Paraaortic lymph node (tissue), 1 donor: ENCODE measurements around the gene LCT.

DNA sequence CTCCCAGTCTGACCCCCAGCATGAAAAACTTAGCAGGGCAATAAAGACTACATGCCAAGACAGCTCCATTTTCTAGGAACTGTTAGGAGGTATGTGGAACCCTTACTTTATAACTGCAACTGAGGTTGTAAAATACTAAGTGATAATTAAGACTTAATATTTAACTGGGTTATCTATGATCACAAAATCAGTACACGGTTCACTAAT lies at the start of gene LCT:
Gene LCT, minus strand, starts transcription at position 84 of the 207 bp plus-strand sequence.
- PRO-cap = no peak

- PRO-cap = no peak
These were observed 13.0 kb downstream of the MCM6 start for GRCh38 chr2:135863315-135863621.

GRCh38 chr2:135962248-135962477 lies 23.3 kb downstream of the DARS1 start:
- PRO-cap = no peak

- PRO-cap = bidirectional peak, plus-strand start at chr2:136124998, minus-strand start at chr2:136124941; unidirectional peak, plus-strand start at chr2:136125352
These were observed 7.0 kb upstream of the CXCR4 start for GRCh38 chr2:136124676-136125611.

DNA sequence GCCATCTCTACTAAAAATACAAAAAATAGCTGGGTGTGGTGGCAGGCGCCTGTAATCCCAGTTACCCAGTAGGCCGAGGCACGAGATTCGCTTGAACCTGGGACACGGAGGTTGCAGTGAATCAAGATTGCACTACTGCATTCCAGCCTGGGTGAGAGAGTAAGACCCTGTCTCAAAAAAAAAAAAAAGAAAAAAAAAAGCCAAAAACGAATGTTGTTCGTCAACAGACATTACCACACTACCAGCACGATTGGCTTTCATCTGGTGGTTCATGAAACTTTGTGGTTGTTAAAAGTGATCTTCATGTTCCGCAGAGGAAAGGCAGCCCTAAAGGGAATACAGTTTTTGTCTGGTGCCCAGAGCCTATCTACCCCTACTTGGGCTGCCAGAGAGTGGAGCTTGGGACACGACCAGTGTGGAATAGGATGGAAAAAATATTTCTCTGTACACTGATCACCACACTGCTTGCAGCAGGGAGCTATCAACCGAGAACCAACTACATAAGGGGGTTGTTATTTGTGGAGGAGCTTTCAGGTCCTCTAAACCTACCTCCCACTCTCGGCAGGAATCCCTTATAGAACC lies 13.6 kb upstream of the CXCR4 start:
- PRO-cap = bidirectional peak, plus-strand start at position 341 of the sequence, minus-strand start at position 137 of the sequence

GRCh38 chr2:136212707-136213662 lies 95.0 kb upstream of the CXCR4 start:
- PRO-cap = bidirectional peak, plus-strand start at chr2:136212976, minus-strand start at chr2:136212952; unidirectional peak, minus-strand start at chr2:136213023; bidirectional peak, plus-strand start at chr2:136213371, minus-strand start at chr2:136213257

DNA sequence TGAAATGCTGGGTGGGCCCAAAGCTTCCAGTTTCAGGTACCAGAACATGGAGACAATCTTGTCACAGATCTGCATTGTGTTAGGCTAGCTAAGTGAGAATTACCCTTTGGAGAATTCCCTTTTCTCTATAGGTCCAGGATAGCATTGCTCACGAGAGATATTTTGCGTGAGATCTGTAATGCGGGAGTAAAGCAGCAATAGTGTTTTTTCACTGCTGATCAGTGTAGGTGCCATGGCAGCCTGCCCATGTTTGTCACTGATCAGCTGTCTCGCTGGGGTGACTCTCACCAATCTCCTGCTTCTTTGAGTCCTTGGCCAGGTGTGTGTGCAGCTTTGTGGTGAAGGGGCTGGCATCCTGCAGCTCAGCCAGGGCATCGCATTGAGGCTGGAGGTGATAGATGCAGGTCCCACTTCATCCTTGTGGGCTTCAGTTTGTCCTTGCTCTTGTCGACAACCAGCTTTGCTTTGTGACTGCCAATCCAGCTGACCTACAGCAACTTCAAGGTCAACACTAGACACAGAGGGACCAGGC lies 258.2 kb upstream of the CXCR4 start:
- PRO-cap = no peak

DNA sequence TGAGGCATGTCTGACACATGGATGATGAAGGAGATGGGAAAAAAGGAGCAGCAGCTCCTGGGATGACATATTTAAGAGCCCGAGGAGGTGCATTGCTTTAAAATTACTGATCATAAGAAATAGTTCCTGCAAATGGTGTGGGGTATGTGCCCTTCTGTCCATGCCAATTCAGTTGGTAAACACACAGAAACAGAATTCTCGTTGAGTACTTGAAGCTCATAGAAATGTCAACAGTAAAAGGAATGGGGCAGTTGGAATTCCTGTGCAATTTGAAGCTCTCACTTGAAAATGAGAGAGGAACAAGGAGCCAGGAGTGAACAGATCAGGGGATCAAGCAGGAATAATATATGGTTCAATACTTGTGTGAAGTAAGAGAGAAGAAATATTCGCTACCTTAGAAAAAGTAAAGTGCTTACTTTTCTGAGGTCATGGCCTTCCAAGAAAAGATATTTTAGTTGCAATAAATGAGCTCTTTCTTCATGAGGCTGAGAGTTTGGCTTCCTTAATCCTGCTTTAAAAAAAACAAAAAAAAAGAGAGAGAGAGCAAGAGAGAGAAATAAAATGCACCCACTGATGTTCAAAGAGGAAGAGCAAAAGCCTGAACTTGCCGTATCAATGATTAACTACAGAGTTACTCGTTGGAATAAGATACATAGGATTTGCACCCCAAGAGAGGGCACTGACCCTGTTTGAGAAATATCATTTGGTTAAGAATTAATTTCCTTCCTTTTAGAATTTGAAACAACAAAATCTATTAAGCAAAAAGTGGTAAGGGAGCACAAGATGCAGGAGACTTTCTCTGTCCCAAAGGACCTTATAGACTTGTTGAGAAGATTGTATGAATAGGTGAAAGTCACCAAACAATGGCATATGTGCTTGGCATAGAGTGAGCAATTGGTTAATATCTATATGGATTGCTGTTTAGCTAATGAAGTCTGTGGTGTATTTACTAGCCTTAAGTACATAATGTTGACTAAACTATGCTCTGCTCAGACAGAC lies 21.7 kb upstream of the HNMT start:
- PRO-cap = no peak

DNA sequence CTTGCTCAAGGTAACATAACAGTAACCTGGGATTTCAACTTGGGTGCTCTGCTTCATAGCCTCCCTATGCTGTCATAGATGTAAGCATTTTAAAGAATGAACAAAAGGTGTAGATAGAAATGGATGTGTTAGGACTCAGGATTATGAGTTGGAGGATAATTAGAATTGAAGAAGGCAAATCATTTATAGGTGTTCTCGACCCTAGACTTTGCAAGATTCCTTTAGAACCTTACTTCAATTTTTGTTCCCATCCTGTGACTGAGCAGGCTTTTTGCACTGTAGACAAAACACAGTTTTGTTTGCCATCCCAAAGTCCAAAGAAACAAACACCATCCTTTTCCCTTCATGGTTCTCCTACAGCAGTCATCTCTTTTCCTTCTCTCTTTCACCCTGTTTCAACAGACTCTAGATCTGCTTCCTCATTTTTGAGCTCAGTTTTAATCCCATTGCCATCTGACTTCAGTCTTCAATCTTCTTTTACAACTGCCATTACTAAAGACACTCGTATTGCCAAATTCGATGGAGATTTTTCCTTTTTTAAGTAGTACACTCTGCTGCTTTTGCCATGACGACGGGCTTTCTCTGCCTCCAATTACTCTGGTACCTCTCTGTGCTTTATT lies 4.4 kb downstream of the HNMT start:
- PRO-cap = no peak

DNA sequence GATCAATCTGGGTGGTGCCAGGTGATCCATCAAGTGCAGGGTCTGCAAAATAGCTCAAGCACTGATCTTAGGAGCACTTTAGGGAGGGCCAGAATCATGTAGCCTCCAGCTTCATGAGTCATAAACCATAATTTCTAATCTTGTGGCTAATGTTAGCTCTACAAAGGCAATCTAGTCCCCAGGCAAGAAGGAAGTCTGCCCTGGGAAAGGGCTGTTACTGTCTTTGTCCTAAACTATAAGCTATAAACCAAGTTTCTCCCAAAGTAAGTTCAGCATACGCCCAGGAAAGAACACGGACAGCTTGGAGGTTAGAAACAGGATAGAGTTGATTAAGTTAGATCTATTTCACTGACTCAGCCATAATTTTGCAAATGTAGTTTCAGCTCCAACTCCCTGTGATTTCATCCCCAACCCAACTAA lies 227.0 kb upstream of the SPOPL start:
- PRO-cap = no peak

DNA sequence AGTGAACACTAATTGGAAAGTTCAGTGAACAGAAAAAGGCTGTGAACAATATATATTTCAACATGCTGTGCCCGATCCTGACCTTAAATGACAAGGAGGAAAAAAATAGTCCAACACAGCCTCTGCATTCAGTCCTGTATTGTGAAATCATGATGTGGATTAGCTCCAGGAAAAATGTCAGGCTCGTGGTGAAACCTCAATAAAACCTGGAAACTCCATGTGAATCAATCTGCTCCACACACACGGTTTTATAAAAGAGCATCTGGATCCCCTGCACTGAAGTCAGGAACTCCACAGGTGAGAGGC lies 145.4 kb upstream of the SPOPL start:
- PRO-cap = no peak

- PRO-cap = no peak
These were observed 106.1 kb upstream of the SPOPL start for GRCh38 chr2:138395418-138395852.

- PRO-cap = no peak
These were observed 105.7 kb upstream of the SPOPL start for GRCh38 chr2:138395853-138396225.

DNA sequence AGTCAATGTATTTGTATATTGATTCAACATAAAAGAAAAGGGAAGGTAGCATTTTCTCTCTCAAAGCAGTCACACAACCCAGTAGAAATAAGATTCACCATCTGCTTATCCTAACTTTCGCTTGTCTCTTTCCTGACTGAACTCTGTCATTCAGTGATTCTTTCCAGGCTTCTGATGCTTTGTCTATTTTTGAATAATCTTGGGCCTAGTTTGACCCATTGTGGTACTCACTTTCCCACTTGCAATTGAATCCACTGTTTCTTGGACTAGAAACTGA lies 1.2 kb downstream of the SPOPL start:
- PRO-cap = no peak

- PRO-cap = no peak
These were observed 83.2 kb downstream of the SPOPL start for GRCh38 chr2:138584701-138585239.

DNA sequence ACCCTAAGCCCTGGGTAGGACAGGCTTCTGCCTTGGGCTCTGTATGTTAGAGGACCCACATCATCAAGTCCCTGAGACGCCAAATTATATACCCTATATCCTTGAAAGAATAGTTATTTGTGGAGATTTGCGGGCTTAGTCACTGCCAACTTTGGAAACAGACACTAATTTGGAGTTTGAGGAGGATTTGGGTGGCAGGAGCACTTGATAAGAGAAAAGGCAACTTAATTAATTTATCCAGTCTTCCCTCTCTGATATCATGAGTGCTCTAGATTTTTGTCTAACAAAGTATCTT lies 97.4 kb downstream of the SPOPL start:
- PRO-cap = no peak

GRCh38 chr2:139697579-139697937 lies 917.4 kb upstream of the NXPH2 start:
- PRO-cap = no peak

DNA sequence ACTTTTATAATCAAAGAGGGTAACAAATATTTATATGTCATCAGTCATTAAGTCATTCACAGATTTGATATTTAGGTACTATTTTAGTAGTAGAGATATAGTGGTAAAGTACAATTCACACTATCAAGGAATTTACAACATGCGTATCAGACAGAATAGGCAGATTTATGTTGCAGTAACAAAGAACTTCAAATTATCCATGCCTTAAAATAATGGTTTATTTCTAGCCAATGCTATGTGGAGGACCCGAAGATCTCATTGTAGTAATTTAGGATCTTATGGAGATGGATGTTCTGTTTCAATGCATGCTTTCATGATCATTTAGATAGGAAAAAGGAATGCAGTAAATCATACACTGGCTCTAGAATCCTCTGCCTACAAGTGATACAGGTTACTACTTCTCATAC lies 979.9 kb downstream of the LRP1B start:
- PRO-cap = no peak

DNA sequence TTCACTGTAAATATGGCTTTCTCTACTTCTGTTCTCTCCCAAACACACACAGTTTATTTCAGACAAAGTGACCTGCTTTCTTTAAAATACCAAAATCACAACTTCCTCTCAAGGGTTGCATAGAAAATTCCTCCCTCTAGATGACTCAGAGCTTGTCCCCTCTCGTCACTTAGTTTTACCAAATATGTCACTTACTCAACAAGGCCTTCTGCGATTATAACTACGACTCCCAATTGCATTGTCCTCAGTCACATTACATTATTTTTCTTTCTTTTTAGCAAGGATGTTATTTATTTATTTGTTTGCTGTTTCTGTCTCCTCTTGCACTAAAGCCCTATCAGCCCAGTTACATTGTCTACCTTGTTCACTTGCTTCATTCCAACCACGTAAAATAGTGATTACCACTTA lies 9.4 kb downstream of the LRP1B start:
- PRO-cap = no peak

- PRO-cap = no peak
These were observed 340.7 kb upstream of the KYNU start for GRCh38 chr2:142536757-142537246.